Measurements from ENCODE around the gene GNA13.

- PRO-cap: no peak
- RAMPAGE, long total RNA, 4 experiments: no peak in any of the 4 experiments
These were observed 4.1 kb upstream of the SCN4A start for GRCh38 chr17:63976831-63977196.

GRCh38 chr17:63988495-63988982 lies 9.6 kb upstream of the PRR29 start:
- PRO-cap: no peak
- RAMPAGE, long total RNA, 4 experiments: no peak in any of the 4 experiments

DNA sequence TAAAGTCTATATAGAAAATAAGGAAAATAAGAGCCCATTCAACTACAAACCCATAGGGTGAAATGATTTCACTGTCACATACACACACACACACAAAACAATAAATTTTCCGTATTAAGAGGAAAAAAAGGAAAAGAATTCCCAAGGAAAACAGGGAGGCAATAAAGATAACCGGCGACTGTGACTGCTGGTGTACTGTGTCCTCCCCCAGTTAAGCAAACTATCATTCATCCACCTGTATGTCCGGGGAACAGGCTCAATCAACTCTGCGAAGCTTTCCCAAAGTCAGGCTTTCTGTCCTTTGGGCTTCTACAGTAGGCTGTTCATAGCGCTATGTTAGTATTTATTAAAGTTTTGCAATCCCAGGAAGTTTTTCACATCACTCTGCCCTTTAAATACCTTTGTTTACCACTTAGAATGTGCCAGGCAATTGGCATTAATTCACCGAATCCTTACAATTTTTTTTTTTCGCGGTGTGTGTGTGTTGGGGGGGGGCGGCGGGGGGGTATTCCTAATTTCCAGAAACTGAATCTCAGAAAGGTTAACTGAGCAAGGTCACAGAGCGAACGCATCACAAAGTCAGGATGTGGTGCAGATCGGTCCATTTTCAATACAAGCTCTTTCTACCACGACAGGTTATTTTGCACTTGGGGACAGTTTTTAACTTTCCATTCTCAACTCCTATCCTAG lies 15.2 kb upstream of the ERN1 start:
- PRO-cap: bidirectional peak, plus-strand start at position 240 of the sequence, minus-strand start outside the sequence; bidirectional peak, plus-strand start at position 576 of the sequence, minus-strand start at position 296 of the sequence; unidirectional peak, minus-strand start at position 612 of the sequence
- RAMPAGE, long total RNA, 4 experiments: no peak in any of the 4 experiments

- PRO-cap: bidirectional peak, plus-strand start at chr17:64146214, minus-strand start at chr17:64146225; bidirectional peak, plus-strand start at chr17:64146689, minus-strand start at chr17:64146520
- RAMPAGE, long total RNA, 4 experiments: no peak in any of the 4 experiments
These were observed 16.4 kb upstream of the ERN1 start for GRCh38 chr17:64146042-64147036.

- PRO-cap: no peak
- RAMPAGE, long total RNA, 4 experiments: start-site peak on the minus strand in 1 of 4 experiments, at chr17:64256408-64256813 at its widest, 6 reads per replicate
These were observed 6.6 kb downstream of the TEX2 start for GRCh38 chr17:64256408-64256853.

- PRO-cap: no peak
- RAMPAGE, long total RNA, 4 experiments: no peak in any of the 4 experiments
These were observed 1.9 kb upstream of the TEX2 start for GRCh38 chr17:64264894-64265349.

DNA sequence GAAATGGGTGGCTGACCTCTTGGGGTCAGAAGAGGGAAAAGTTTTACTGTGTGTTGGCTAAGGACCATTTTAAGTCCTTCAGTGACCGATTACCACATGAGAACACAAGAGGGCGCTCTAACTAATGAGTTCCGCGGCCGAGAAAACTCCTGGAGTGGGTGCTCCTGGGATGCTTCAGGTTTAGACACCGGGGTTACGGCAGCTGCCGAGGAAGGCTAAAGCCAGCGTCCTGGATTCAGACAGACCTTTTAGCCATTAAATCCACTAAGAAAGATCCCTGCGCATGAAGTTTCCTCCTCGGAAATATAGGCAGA lies 58.0 kb upstream of the TEX2 start:
- PRO-cap: no peak
- RAMPAGE, long total RNA, 4 experiments: no peak in any of the 4 experiments

- PRO-cap: bidirectional peak, plus-strand start at chr17:64412386, minus-strand start at chr17:64412186
- RAMPAGE, long total RNA, 4 experiments: no peak in any of the 4 experiments
These were observed 21.3 kb upstream of the PECAM1 start for GRCh38 chr17:64411859-64412464.

DNA sequence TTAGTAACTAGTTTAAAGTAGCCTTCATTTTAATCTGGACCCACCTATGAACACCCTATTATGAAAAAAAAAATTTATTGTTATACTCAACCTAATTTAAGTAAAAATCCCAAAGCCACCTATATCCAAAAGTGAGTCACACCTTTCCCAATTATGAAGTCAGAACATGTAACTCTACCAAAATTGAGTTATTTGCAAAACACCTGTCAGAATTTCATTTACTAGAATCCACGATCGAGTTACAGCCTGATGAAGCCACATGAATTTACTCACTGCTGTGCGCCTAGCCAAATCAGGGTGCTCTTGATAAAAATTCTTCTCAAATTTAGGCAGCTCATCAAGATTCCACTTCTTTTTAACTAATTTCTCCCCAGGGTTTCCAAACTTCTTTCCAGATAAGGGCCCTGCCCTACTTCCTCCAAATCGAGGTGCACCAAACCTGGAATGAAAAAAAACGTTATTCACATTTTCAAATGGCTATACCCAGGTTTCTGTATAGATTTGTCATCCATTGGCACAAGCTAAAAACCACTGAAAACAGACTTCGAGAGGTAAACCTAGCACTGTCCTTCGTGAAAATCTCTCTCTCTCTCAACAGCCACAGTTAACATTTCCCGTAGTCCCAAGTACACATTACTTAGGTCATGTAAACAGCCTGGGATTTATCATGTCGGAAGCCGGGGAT lies 1.5 kb downstream of the DDX5 start:
- PRO-cap: no peak
- RAMPAGE, long total RNA, 4 experiments: no peak in any of the 4 experiments

- PRO-cap: no peak
- RAMPAGE, long total RNA, 4 experiments: start-site peak on the plus strand in 2 of 4 experiments, at chr17:64510577-64510906 at its widest, 5 to 11 reads per replicate
These were observed 3.7 kb downstream of the CEP95 start for GRCh38 chr17:64510429-64510950.

- PRO-cap: no peak
- RAMPAGE, long total RNA, 4 experiments: no peak in any of the 4 experiments
These were observed 25.1 kb downstream of the CEP95 start for GRCh38 chr17:64531721-64532340.

GRCh38 chr17:64619949-64620792 lies 41.9 kb downstream of the SMURF2 start:
- PRO-cap: no peak
- RAMPAGE, long total RNA, 4 experiments: no peak in any of the 4 experiments

DNA sequence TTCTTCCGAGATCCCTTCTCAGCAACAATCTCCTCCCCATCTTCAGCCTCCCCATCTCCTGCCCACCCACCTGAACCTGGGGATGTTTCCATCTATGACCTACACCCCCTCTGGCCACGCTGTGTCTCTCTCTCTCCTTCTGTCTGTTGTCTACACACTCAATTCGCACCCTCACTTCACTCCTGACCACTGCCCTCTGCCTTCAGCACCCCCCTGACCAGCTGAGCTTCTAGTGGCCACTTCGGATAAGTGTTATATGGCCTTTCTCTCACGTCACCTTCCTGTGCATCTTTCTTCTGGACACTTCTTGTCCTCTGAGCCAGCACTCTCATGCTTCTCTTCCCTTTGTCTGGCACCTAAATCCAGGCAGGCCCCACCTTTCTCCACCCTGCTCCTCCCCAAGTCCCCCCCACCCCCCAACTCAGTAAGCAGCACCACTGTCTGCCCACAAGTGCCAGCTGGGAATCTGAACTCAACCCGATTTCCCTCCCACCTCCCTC lies 113.2 kb upstream of the SMURF2 start:
- PRO-cap: no peak
- RAMPAGE, long total RNA, 4 experiments: no peak in any of the 4 experiments

DNA sequence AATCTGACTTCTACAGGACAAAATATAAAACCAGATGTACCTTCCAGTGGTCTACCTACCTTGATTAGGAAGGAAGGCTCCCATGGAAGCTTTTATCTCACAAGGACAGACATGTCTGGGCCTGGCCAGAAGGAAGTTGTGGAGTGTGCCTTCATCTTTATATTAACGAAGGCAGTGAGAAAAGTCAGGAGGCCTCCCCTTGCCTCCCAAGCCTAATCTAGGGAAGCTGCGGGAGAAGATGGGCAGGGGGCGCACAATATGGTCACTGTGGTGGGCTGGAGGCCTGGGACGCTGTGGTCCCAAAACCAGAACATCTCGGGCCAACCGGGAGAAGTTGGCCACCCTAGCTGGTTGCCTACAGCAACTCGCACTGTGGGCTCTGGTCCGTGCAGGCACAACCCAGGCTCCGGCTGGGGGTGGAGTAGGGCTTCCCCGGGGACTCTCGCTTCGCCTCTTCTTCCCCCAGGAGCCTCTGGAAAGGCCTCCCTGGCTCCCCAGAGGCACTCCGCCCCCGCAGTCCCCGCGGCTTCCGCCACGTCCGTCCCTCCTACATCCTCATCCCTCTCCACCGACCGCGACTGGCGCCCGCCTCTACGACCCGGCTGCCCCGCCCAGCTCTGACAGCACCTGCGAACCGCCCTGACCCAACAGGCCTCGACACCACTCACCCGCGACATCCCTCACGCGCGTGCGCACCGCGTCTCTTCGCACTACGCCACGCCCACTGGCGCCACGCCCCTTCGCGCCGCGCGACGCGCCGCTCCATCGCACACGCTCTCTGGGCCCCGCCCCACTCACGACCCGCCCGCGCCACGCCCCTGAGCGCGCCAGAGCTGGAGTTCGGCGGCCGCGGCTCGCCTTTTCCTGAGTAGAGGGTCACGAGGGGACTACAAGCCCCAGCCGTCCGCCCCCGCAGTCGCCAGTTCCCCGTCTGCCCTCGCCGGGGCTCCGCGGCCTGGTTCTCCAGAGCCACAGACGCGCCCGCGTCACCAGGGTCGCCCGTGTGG lies 55.9 kb upstream of the LRRC37A3 start:
- PRO-cap: unidirectional peak, minus-strand start at position 372 of the sequence; bidirectional peak, plus-strand start at position 830 of the sequence, minus-strand start at position 567 of the sequence
- RAMPAGE, long total RNA, 4 experiments: start-site peak on the plus strand in 1 of 4 experiments, centred at position 816 of the sequence, 14 reads per replicate; start-site peak on the minus strand in 2 of 4 experiments, centred at positions 139 to 696 of the sequence, 14 to 206 reads per replicate

DNA sequence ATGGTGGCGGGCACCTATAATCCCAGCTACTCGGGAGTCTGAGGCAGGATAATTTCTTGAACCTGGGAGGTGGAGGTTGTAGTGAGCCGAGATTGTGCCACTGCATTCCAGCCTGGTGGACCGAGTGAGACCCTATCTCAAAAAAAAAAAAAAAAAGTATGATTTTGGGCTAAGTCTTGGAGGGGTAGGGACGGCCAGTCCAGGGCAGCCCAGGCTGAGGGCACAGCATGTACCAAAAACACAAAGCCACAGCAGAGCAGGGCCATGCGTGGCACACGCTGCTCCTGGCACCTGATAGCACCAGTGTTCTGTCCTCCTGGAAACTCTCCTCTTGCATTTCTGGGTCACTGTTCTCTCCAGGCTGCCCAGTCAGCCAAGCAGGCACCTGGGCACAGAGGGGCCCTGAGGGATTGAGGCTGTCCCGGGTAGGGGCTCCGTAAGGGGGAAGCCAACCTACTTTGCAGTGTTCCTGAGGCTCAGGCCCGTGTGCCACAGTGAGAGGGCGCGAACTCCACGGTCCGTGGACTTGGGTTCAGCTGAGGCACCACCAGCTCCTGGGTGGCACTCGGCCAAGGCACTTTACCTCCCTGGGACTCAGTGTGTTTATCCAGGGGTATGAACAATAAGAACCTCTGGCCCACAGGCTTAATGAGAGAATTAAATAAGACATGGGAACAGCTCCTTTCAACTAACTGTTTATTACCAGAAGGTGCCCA lies 68.0 kb downstream of the GNA13 start:
- PRO-cap: no peak
- RAMPAGE, long total RNA, 4 experiments: no peak in any of the 4 experiments

GRCh38 chr17:65001658-65002032 lies 54.9 kb downstream of the GNA13 start:
- PRO-cap: no peak
- RAMPAGE, long total RNA, 4 experiments: no peak in any of the 4 experiments

GRCh38 chr17:65014156-65014987 lies 42.2 kb downstream of the GNA13 start:
- PRO-cap: no peak
- RAMPAGE, long total RNA, 4 experiments: no peak in any of the 4 experiments

DNA sequence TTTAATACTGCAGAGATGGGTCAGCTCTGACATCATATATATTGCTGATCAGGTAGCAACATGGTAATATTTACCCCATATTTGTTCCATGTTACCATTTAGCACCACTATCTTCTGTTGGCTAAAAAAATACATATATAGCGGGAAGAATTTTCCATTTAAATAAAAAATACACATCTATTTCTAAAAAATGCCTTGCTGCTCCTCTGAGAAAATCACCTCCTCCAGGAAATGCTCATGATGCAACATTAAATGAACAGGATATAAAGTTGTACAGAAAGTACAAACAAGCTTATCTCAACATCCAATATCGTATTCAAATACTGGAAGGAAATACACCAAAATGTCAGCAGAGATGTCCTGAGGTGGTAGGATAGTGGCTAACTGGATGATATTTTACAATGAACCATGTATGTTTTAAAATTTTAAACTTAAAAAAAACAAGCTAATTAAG lies 21.4 kb downstream of the GNA13 start:
- PRO-cap: no peak
- RAMPAGE, long total RNA, 4 experiments: no peak in any of the 4 experiments

DNA sequence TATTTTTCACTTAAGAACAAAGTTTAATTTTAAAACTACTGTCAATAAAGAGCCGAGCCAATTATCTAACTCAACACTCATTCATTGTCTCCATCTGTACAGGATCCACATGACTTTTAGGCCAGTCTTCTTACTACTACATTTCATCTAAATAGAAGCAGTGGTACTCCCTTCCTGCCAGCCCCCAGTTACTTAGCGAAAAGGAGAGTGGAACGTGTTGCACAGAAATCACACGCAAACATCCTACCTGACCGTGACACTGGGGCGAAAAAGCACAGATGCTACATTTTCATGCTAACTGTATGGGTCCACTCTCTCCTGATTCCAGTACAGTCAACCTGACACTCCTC lies 1.2 kb downstream of the GNA13 start:
- PRO-cap: no peak
- RAMPAGE, long total RNA, 4 experiments: no peak in any of the 4 experiments

GRCh38 chr17:65056420-65057342 lies at the start of gene GNA13:
Gene GNA13, minus strand, starts transcription at chr17:65056740.
- PRO-cap: bidirectional peak, plus-strand start at chr17:65056489, minus-strand start at chr17:65056386; bidirectional peak, plus-strand start at chr17:65057079, minus-strand start at chr17:65056740
- RAMPAGE, long total RNA, 4 experiments: start-site peak on the plus strand in 2 of 4 experiments, at chr17:65056934-65057011 at its widest, 8 to 10 reads per replicate; start-site peak on the minus strand in 4 of 4 experiments, at chr17:65056591-65056686 at its widest, 595 to 2,136 reads per replicate